Jurkat, Clone E6-1 (cell line): ENCODE measurements around the genes ZMYND12 and CFAP144.

GRCh38 chr1:42162061-42163044 is 2.2 kb downstream of the GUCA2A start:
- RRBS, result 97% methylated on average over 2 of the region's 19 CpGs

GRCh38 chr1:42163045-42163648 is 1.4 kb downstream of the GUCA2A start:
- RRBS, result no CpG with 5 or more reads among the region's 5 CpGs

GRCh38 chr1:42177553-42178015 is 13.0 kb upstream of the GUCA2A start:
- RRBS, result no CpG with 5 or more reads among the region's 6 CpGs

- RRBS, result no CpG with 5 or more reads among the region's 24 CpGs
Measured at GRCh38 chr1:42455784-42456147, at the start of gene ZMYND12. ZMYND12 (minus strand) TSS chr1:42456022.

- RRBS, result no CpG with 5 or more reads among the region's 12 CpGs
Measured at GRCh38 chr1:42457857-42458439, 1.6 kb downstream of the PPCS start.

DNA sequence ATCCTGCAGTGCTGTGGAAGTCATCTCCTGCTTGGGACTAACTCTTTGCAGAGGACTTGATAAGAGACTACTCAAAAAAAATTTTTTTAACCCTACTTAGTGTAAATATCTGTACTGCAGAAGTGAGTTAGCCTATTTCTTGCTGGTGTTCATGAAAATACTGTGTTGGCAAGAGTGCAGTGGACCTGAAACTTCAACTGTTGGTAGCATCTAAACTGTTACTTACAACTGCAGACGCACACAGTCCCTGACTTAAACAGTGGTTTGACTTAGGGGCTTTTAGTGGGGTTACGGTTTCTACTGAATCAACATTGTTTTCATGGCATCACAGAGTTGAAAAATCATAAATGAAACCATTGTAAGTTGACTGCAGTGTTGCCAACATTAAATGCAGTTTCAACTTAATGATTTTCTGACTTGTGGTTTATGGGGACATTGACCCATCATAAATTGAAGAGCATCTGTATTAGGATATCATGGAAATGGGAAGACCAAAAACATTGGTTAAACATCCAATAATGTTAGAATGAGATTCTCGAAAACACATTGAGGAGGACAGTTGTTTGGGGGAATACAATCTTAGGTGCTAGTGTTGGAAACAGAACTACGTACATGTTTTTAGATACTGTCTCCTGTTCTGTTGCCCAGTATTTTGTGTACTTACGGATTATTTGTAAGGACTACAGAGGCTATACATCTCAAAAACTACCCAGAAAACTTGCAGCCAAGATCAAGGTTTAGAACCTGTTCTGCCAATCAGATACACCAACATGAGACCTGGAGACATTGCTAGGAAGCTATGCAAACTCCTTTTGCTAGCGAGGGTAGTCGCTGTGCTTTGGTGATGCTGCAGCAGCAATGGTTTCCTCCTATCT is 21.4 kb downstream of the YBX1 start:
- RRBS, result no CpG with 5 or more reads among the region's 7 CpGs

DNA sequence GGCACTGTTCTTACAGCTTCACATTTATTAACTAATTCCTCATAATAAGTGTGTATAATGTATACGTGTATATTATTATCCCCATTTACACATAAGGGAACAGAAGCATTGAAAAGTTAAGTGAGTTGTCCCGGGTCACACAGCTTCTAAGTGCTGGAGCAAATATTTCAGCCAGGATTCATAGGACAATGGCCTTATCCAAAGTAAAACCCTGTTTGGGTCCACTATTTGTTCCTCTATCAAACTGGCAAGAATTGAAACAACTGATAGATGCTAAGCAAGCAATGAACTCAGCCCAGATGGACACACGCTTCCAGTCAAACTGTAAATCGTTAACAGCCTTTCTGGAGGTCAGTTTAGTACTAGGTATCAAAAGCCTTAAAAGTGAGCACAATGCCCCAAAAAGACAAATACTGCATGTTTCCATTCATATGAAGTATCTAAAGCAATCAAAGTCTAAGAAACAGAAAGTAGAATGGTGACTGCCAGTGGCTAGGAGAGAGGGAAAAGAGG is 742 bp upstream of the SVBP start:
- RRBS, result no CpG with 5 or more reads among the region's 4 CpGs

DNA sequence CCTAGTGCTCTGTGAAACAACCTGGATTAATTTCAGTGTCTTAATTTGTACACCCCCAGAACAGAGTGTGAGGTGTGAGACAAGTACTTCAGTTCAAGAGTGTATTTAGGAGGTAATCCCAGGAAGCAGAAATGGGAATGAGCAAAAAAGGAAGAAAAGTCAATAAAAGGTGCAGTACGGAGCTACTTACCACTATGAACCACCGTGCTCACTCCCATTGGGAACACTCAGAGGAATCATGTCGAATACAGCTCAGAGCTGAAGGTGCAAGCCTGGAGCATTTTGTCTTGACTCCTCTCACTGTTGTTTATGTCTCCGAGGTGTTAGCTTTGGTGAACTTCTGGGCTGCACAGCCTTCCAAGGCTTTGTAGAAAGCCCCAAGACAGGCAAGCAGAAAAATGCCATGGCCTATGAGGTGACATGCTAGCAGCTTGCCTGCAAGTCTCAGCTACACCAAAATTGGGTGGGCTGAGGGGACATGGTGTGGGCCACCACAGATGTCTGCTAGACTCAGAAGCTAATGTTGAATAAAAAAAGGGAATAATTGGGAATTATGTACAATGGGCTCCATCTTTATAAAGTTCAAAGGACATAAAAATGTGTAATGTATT is 7.4 kb upstream of the SVBP start:
- RRBS, result no CpG with 5 or more reads among the region's 4 CpGs

DNA sequence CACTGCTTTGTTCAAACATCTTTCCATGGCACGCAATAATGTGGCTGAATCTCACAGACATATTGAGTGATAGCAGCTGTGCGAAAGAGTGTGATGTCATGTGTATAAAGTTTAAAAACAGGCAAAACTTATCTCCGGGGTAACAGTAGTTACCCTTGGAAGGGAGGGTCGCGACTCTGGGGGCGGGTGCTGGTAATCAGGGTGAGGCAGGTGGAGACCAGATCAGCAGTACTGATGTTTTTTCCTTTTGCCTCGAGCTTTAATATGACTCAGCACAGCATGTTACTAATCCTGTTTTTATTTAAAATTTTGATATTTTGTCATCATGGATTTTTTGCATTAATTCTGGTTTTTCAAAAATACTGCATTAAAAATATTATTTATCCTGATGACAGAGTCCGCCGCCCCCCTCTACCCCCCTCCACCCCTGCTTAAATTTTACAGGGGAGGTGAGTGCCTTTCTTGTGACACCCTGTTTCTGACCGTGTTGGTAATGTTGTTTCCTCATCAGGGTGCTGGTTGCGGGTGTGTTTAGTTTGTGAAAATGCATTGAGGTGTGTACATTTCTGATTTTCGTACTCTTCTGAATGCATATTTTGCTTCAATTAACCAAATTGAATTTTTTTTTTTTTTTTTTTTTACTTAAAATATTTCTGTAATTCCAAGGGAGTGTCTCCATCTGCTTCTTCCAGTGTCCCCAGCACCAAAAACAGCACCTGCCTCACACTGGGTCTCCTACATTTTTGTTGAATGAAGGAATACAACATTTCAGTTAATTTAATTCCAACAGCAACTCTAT is 5.2 kb upstream of the SLC2A1 start:
- RRBS, result no CpG with 5 or more reads among the region's 12 CpGs

GRCh38 chr1:43137404-43138121 is 10.1 kb upstream of the CFAP144 start:
- RRBS, result no CpG with 5 or more reads among the region's 10 CpGs

- RRBS, result 41% methylated on average over 15 of the region's 46 CpGs
Measured at GRCh38 chr1:43147323-43148228, at the start of gene CFAP144. CFAP144 (plus strand) TSS chr1:43147904.

GRCh38 chr1:43235719-43236196 is 34.0 kb upstream of the TMEM125 start:
- RRBS, result no CpG with 5 or more reads among the region's 7 CpGs

GRCh38 chr1:43303116-43303783 is 2.5 kb downstream of the TIE1 start:
- RRBS, result no CpG with 5 or more reads among the region's 8 CpGs

- RRBS, result no CpG with 5 or more reads among the region's 61 CpGs
Measured at GRCh38 chr1:43304161-43305395, 3.8 kb downstream of the TIE1 start.

GRCh38 chr1:43348869-43349819 is 9.6 kb upstream of the CDC20 start:
- RRBS, result 28% methylated on average over 7 of the region's 70 CpGs

DNA sequence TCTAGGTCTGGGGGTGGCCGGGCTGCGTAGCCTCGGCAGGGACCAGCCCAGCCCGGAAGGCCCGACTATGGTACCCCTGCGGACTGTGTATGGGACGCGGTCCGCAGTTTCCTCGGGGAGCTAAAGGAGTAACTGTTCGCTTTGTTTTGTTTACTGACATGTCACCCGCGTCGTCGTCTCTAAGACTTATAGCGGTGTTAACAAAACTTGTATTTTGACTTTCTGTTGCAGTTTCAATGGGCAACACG is 300 bp downstream of the SZT2 start:
- RRBS, result 4% methylated on average over 4 of the region's 17 CpGs

DNA sequence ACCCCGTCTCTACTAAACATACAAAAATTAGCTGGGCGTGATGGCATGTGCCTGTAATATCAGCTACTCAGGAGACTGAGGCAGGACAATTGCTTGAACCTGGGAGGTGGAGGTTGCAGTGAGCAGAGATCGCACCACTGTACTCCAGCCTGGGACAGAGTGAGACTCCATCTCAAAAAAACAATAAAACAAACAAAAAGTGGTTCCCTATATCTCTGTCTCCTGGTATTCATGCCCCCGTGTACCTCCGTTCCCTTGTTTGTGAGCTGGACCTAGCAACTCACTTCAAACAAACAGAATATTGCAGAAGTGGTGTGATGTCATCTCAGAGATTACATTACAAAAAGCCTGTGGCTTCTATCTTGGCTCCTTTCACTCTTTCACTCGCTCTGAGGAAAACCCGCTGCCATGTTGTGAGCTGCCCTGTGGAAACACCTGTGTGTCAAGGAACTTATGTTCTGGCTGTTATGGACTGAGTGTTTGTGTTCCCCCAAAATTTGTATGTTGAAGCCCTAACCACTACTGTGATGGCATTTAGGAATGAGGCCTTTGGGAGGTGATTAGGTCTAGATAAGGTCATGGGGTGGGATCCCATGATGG is 7.2 kb upstream of the HYI start:
- RRBS, result no CpG with 5 or more reads among the region's 7 CpGs

GRCh38 chr1:43537312-43537982 is 6.8 kb downstream of the PTPRF start:
- RRBS, result no CpG with 5 or more reads among the region's 8 CpGs

GRCh38 chr1:43578275-43578651 is 47.6 kb downstream of the PTPRF start:
- RRBS, result no CpG with 5 or more reads among the region's 5 CpGs

- RRBS, result no CpG with 5 or more reads among the region's 9 CpGs
Measured at GRCh38 chr1:43611736-43612279, 38.1 kb upstream of the KDM4A start.